ENCODE results near the genes KLHL15, POLA1 and PPP4R3C.

- CAGE, long polyA plus RNA: no peak
- RRBS: no CpG with 5 or more reads among the region's 5 CpGs
Measured at GRCh38 chrX:23822269-23822982, 39.5 kb downstream of the SAT1 start.

DNA sequence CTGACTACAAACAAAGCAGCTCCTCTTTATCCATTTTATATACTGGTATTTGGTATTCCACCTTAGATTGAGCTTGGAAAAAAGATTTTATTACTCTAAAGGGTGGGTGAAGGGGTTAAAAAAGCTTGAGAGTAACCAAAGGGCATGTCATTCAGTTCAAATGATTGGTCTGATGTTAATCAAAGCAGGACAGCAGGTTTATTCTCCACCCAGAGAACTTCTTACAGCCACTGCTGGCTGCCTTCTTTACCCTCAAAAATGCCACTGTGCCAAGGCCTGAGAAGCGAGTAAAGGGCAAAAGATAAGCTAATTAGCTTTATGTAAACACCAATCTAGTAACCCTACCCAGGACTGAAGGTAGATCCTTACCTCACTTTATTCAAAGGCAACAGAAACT is 28.1 kb downstream of the APOO start:
- CAGE, long polyA plus RNA: no peak
- RRBS: no CpG with 5 or more reads among the region's 1 CpG

DNA sequence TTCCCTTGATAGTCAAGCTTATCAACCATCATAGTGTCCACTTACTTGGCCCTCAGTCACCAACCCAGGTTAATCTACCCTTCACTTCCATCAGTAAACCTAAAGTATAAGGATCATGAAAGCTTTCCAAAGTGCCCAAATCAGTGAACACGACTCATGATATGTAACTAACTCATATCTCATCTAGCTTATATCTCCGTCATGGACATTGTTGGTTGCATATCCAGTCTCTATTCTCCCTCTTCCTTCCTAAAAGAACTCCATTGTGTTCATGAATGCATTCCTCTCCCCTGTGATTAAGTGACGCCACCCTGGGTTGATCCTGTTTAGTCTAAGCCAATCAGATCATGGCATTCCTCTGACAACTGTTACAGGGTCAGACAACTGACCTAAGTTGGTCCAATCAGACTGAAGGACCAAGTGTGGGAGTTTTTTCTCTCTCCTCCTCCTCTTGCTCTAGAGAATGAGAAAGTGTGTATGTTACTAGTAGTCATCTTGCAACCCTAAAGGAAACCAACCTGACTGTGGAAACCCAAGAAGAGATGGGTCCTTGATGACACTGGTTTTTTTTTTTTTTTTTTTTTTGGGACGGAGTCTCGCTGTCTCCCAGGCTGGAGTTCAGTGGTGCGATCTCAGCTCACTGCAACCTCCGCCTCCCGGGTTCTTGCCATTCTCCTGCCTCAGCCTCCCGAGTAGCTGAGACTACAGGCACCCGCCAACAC is 3.6 kb downstream of the APOO start:
- CAGE, long polyA plus RNA: no peak
- RRBS: no CpG with 5 or more reads among the region's 10 CpGs

- CAGE, long polyA plus RNA: no peak
- RRBS: 47% methylated on average over 12 of the region's 26 CpGs
Measured at GRCh38 chrX:24024268-24024833, 2.6 kb downstream of the KLHL15 start.

DNA sequence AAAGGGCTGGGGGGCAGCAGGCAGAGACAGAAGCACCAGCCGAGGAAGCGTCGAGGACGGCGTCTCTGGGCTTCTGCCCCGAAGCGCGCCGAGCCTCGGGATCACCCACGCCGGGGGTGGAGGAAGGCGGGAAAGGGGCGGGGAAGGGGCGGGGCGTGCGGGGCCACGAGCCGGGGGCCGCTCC is 1.9 kb downstream of the KLHL15 start:
- CAGE, long polyA plus RNA: no peak
- RRBS: 14% methylated on average over 8 of the region's 20 CpGs

GRCh38 chrX:24026905-24027563 is at the start of gene KLHL15:
Gene KLHL15, minus strand, starts transcription at chrX:24027186.
- CAGE, long polyA plus RNA: no peak
- RRBS: no CpG with 5 or more reads among the region's 10 CpGs

- CAGE, long polyA plus RNA: no peak
- RRBS: no CpG with 5 or more reads among the region's 12 CpGs
Measured at GRCh38 chrX:24242591-24243346, 71.1 kb downstream of the SUPT20HL2 start.

GRCh38 chrX:24545388-24546083 is 80.5 kb downstream of the PDK3 start:
- CAGE, long polyA plus RNA: no peak
- RRBS: no CpG with 5 or more reads among the region's 10 CpGs

DNA sequence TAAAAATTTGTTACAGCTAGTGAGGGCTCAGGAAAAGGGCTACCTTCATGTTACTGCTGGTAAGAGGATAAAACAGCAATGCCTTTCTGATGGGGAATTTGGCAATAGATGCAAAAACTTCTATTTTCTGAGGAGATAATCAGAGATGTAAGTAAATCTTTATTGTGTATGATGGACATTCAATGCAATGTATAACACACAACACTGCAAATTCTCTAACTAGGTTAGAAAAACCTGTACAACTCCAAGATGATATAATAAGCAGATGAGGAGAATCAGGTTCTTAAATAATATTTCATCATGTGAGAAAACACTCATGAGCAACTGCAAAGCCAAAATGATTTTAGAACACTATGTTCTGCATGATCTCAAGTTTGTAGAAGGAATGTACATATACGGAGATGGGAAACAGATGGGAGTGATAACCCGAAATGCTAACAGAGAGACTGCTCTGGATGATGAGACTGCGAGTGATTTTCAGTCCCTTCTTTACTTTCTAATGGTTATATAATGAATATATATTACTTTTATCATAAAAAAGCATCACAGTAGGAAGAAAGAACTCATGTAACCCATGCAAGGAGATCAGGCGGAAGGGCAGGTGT is 81.0 kb downstream of the PCYT1B start:
- CAGE, long polyA plus RNA: no peak
- RRBS: no CpG with 5 or more reads among the region's 4 CpGs

GRCh38 chrX:24672520-24673145 is 21.1 kb upstream of the POLA1 start:
- CAGE, long polyA plus RNA: no peak
- RRBS: no CpG with 5 or more reads among the region's 14 CpGs

DNA sequence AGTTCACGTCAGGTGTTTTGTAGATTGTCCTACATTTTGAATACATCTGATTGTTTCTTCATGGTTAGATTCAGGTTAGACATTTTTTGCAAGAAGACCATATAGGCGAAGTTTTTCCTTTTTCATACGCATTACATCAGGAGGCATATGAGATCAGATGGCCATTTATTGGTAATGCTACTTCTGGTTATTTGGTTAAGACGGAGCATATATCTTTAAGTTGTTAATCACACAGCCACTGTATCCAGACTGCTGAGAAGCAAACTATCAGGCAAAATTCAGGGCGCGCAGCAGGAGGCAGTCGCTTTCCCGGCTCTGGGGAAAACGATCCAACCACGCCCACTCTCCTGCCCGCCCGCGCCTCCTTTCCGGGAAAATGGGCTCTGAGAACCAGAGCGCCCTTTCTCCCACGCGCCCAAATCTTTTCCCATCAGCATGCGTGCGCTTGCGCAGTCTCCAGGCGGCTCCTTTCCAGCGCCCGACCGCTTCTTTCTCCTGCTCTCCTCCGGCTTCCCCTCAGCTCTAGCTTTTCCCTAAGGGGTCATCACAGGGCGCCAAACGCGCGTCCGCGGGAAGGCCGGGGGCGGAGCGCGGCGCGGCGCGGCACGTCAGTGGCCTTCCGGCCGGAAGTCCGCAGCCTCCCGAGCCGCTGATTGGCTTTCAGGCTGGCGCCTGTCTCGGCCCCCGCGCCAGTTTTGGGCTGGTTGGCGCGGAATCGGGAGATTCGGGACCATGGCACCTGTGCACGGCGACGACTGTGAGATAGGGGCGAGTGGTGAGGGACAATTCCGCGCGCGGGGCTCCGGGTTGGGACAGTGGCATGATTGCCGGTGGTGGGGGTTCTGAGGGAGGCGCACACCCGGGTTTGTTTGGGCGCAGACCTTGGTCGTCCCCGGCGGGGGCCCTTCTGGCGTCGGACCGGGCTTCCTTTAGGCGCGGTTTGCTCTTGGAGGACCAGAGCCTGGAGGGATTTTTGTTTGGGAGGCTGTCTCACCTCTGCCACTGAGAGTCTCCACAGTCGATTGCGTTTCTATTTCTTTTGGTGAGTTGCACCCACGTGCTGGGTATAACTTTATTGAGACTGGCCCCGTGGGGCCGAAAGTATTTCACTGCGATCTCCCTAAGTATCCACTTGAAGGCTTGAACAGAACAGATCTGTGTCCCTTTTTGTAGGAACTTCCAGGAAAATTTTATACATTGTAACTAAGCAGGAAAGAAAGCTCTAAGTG is at the start of gene POLA1:
POLA1 (plus strand) TSS at position 689 of the 1,229 bp plus-strand sequence.
- CAGE, long polyA plus RNA: no peak
- RRBS: 13% methylated on average over 24 of the region's 80 CpGs

DNA sequence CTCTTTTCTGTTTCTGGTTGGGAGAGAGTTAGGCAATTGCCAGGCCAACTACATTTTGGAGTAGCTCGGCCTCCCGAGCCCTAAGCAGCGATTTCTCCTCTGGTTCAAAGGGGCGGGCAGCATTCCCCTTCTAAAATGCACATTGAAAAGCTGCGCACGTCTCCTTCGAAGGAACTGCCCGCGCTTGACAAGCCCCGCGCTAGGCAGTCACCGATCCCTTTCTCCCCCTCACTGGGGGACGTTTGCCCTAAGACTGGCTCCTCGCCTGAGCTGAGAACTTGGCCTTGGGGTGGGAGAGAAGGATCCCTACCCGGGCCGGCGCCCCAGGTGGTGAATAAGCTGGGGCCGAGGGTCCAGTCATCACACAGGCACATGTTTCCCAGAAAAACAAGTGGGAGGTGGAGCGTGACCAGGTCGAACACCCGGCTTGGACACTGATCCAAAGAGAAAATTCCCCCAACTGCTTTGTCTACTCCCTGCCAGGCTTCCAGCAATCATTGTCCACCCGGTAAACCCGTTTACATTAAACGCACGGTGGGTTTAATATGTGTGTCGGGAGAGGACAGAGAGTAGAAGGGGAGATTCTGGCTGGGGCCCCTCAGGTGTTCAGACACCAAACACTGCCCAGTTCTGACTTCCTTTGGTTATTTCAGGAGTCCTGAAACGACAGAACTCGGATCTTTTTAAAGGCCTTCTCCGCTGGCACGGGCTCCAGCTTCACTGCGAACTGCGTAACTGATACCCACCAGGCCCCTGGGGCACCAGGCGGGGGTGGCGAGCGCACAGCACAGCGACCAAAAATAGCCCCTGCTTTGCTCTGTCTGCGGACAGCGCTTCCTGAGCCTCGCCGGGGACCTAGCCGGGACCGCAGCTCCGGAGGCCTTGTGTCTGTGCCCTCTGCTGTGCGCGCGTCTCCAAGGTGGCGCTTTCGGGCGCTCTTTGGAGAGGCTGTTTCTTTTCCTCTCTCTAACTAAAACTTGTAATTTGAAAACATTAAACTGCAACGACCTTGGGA is 3.8 kb downstream of the ARX start:
- CAGE, long polyA plus RNA: no peak
- RRBS: 54% methylated on average over 2 of the region's 50 CpGs

DNA sequence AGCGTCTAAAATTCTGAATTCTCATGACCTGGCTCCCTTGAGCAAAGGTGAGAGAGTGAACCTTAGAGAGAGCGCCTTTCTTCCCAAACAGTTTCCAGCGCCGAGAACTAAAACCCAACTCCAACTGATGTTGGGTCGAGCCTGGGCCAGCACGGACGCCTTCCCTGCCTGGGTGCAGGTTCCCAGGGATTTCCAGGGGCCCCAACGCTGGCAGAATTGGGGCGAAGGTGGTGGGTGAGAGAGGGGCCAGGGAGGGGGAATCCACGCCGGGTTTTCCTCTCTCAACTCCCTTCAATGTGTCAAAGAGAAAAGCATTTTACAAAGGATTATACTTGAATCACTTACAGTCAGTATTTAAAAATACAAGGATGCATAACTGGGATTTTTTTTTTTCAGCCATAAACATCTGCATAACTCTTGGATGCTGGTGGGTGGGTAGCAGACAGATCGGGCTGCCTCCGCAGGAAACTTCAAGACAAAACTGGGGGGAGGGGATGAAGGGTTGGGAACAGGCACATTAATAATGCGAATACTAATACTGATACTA is 1.2 kb upstream of the ARX start:
- CAGE, long polyA plus RNA: no peak
- RRBS: no CpG with 5 or more reads among the region's 14 CpGs

- CAGE, long polyA plus RNA: no peak
- RRBS: no CpG with 5 or more reads among the region's 6 CpGs
Measured at GRCh38 chrX:26262149-26262629, 46.2 kb downstream of the MAGEB5 start.

DNA sequence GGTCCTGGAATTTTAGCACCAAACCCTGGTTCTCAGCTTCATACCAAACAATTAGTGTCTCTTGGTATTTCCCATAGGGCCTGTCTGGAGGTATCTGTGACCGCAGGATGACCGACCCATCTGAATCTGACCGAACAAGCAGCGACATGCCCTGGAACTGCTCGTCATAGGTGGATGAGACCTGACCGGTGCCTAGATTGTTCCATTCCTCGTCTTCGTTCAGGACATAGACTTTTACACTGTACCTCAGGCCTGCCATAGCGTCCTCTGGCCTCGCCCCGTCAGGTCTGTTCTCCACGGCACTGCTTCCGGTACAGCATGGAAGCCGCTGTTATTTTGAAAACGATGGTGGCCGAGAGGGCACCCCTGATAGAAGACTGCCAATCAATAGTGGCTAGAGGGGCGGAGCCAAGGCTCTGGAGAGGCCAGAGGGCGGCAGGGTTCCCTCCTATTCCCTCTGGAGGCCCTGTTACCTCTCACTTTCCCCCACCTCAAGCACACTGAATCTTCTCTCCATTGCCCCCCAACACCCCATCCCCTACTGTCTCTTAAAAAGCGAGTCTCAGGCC is at the start of gene PPP4R3C:
PPP4R3C (minus strand) TSS at position 304 of the 569 bp plus-strand sequence.
- CAGE, long polyA plus RNA: no peak
- RRBS: no CpG with 5 or more reads among the region's 19 CpGs

GRCh38 chrX:28764069-28764323 is 176.8 kb downstream of the IL1RAPL1 start:
- CAGE, long polyA plus RNA: no peak
- RRBS: no CpG with 5 or more reads among the region's 2 CpGs

GRCh38 chrX:30567975-30568510 is 9.5 kb downstream of the TASL start:
- CAGE, long polyA plus RNA: no peak
- RRBS: no CpG with 5 or more reads among the region's 7 CpGs

GRCh38 chrX:30668210-30668995 is 15.2 kb downstream of the GK start:
- CAGE, long polyA plus RNA: no peak
- RRBS: no CpG with 5 or more reads among the region's 7 CpGs

GRCh38 chrX:30719993-30720755 is 67.0 kb downstream of the GK start:
- CAGE, long polyA plus RNA: no peak
- RRBS: no CpG with 5 or more reads among the region's 4 CpGs

DNA sequence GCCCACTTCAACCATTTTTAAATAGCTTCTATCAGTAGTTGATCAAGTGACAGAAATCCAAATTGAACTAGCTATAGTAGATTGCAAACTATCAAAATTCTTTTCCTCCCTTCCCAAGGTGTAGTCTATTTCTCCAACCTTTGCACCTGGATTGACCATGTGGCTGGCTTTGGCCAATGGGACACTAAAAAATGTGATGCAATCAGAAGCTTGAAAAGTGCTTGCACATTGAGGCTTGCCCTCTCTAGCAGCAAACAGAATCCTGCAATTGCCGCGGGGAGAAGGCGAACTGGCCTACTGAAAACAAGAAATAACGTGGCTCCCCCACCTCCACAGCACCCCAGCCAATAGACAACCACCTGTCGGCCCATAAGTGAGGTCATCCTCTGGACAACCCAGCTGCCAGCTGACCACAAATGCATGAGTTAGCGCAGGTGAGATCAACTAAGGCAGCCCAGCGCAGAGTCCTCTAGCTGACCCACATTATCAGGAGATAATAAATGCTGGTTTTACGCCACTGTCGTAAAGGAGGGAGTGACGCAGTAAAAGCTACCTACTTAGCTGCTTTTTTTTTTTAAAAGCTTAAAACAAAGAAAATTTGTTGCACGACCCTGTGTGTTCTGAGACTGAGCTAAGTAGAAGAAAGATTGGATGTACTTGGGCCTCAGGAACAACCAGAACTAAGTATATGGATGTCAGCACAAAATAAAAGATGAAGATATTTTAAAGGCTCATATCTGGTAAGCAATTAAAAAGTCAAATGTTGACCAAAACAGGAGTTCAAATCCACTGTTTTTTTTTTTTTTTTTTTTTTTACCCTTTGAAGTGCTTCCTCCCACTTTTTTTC is 95.3 kb downstream of the GK start:
- CAGE, long polyA plus RNA: no peak
- RRBS: no CpG with 5 or more reads among the region's 11 CpGs

Data from mammary epithelial cell (primary cell).